Kidney epithelial cell (primary cell): Measurements from ENCODE around the gene GLT6D1.

- RAMPAGE, long total RNA, result no peak
- RRBS, result 54% methylated on average over 4 of the region's 31 CpGs
Observed at GRCh38 chr9:134360785-134361736, 34.8 kb downstream of the RXRA start.

- RAMPAGE, long total RNA, result no peak
- RRBS, result 83% methylated on average over 6 of the region's 17 CpGs
Observed at GRCh38 chr9:134364353-134365185, 38.3 kb downstream of the RXRA start.

DNA sequence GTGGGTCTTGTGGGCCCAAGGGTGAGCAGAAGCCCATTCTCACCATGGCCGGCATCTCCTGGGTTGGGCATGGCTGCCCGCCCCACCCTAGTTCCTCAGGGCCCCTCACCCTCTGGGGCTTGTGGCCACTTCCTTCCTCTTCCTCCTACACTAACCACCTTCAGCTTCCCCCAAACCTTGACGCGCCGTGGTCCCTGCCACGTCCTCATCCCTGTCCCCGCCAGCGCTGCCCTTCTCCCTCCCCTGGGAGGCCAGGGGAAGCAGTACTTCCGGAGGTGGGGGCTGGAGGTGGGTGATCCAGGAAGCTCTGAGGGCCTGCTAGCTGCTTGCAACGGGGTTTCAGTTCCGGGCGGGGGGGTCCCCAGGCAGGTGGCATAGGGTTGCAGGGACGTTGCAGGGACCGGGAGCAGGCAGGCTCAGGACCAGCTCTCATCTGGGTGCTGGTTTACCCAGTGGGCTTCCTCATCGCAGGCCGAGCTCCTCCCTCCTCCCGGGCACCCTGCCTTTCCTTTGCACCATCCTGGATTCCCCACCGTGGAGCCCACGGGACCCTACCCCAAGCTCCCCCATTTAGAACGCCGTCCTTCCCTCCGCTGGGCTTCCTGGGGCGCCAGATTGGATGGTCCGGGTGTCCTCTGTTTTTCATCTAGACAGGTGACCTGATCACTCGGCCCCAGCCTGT, 70.0 kb downstream of the RXRA start:
- RAMPAGE, long total RNA, result no peak
- RRBS, result 41% methylated on average over 9 of the region's 25 CpGs

DNA sequence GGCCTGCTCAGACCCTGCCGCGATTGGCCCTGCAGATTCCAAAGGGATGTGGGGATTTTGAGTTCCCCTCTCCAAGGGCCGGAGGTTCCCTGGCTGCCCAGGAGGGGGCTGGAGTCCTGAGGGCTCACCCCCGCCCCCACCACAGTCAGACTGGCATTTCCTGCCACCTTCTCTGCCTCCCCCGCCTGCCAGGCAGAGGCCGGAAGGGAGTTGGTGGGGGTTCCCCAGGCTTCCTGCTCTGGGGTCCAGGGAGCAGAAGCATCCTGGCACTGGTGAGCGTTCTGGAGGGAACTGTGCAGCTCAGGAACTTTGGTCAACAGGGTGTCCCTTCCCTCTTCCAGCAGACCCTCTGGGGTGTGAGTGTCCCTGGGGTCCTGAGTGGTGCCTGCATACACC, 70.6 kb downstream of the RXRA start:
- RAMPAGE, long total RNA, result no peak
- RRBS, result no CpG with 5 or more reads among the region's 7 CpGs

GRCh38 chr9:134422006-134422464, 95.8 kb downstream of the RXRA start:
- RAMPAGE, long total RNA, result no peak
- RRBS, result 46% methylated on average over 2 of the region's 17 CpGs

GRCh38 chr9:134474715-134475351, 148.6 kb downstream of the RXRA start:
- RAMPAGE, long total RNA, result no peak
- RRBS, result no CpG with 5 or more reads among the region's 19 CpGs

DNA sequence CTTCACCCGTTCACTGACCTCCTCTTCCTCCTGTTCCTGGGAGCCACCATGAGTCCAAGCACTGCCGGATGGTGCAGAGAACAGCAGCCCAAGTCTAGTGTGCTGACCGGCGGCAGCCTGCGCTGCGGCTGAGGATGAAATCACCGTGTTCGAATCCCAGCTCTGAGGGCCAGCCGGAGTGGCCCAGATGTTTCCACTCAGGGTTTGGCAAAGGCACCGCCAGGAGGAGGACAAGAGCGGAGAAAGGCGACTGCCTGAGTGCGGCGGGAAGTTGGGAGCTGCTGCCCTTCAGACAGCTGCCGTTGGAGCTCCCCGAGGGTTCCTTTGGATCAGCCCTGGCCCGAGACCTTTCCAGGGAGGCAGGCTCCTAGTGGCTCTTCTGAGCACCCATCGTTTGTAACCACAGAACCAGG, 115.8 kb upstream of the COL5A1 start:
- RAMPAGE, long total RNA, result no peak
- RRBS, result 93% methylated on average over 8 of the region's 18 CpGs

DNA sequence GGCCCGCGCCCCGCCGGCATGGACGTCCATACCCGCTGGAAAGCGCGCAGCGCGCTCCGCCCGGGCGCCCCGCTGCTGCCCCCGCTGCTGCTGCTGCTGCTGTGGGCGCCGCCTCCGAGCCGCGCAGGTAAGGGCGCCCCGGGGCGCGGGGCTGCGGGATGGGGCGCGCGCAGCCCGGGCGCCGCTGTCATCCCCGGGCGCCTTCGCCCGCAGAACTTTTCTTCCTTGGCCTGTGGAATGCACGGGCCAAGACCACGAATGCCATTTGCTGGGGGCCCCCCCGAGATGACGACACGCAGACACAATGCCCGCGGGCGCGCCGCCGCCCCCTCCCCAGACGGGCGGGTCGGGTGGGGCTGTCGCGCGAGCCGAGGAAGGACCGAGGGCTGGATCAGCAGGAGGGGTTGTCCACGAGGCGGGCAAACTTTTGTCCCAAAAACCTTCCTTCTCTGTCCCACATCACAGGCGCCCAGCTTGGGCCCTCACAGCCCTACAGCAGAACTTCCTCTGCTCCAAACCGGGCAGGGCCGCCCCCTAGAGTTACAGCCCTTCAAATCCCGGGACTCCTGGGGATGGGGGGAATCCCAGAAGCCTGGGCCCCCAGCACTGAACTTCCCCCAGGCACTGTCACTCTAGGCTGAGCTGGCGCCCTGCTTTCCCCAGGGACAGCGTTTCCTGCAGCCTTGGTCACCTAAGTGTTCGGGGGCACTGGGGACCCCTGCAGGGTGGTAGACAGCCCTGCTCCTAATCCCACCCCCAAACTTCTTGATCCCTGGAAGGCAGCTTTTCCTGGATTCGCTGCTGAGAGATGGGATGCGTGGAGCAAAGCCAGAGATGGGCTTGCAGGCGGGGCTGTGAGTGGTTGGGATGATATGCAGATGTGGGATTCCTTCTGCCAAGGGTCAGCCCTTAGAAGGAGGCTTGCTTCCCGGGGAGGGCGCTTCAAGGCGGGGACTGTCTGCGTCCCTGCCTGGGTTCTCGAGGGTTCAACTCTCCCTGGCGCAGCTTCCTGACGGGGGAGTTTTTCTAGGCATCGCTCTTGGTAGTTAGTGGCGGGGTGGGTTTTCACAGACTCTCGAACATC, 909 bp downstream of the COL5A1 start:
- RAMPAGE, long total RNA, result no peak
- RRBS, result 1% methylated on average over 23 of the region's 76 CpGs

- RAMPAGE, long total RNA, result no peak
- RRBS, result no CpG with 5 or more reads among the region's 16 CpGs
Observed at GRCh38 chr9:134699797-134700321, 58.3 kb downstream of the COL5A1 start.

GRCh38 chr9:134744252-134744882, 102.8 kb downstream of the COL5A1 start:
- RAMPAGE, long total RNA, result no peak
- RRBS, result no CpG with 5 or more reads among the region's 9 CpGs

DNA sequence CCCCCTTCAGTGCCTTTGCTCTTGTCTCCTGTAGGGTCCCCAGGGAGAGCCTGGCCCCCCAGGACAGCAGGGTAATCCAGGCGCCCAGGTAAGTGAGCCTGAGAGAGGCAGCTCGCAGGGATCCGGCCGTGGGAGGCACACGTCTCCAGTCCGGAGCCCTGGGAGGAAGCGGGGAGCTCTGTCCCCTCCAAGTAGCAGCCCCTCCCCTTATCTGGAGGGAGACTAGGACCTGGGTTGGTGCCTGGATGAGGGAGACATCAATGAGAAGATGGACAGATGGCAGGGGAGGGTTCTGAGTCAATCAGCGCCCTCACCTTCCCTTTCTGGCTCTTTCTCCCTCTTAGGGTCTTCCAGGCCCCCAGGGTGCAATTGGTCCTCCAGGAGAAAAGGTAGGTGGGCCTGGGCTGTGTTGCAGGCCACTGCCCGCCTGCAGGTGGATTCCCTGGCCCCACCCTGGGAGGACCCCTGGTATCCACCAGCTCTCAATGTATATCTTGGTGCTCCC, 113.6 kb upstream of the FCN2 start:
- RAMPAGE, long total RNA, result no peak
- RRBS, result no CpG with 5 or more reads among the region's 9 CpGs

GRCh38 chr9:134804826-134805460, 75.7 kb upstream of the FCN2 start:
- RAMPAGE, long total RNA, result no peak
- RRBS, result no CpG with 5 or more reads among the region's 17 CpGs

DNA sequence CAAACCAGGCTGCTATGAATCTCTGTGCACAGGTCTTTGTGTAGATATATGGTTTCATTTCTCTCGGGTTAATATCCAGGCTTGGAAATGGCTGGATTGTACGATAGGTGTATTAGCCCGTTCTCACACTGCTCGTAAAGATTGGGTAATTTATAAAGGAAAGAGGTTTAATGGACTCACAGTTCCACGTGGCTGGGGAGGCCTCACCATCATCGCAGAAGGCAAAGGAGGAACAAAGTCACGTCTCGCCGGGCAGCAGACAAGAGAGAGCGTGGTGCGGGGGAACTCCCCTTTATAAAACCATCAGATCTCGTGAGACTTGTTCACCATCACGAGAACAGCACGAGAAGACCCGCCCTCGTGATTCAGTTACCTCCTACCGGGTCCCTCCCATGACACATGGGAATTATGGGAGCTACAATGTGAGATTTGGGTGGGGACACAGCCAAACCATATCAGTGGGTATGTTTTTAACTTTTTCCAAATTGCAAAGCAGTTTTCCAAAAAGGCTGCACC, 8.2 kb upstream of the FCN2 start:
- RAMPAGE, long total RNA, result no peak
- RRBS, result no CpG with 5 or more reads among the region's 17 CpGs

GRCh38 chr9:135373530-135373942, 106.0 kb upstream of the PPP1R26 start:
- RAMPAGE, long total RNA, result no peak
- RRBS, result 14% methylated on average over 4 of the region's 12 CpGs

DNA sequence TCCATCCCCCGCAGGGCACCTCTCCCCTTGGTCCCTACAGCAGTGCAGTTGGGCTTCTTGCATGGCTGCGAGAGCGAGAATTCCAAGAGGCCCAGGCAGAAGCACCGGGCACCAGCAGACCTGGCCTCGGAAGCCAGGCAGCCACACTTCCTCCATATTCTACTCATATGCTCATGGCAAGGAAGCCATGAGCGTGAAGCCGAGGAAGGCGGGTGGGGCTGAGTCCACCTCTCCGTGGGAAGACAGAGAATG, 97.4 kb upstream of the PPP1R26 start:
- RAMPAGE, long total RNA, result no peak
- RRBS, result no CpG with 5 or more reads among the region's 9 CpGs

GRCh38 chr9:135471674-135472510, 7.7 kb upstream of the PPP1R26 start:
- RAMPAGE, long total RNA, result no peak
- RRBS, result no CpG with 5 or more reads among the region's 22 CpGs

DNA sequence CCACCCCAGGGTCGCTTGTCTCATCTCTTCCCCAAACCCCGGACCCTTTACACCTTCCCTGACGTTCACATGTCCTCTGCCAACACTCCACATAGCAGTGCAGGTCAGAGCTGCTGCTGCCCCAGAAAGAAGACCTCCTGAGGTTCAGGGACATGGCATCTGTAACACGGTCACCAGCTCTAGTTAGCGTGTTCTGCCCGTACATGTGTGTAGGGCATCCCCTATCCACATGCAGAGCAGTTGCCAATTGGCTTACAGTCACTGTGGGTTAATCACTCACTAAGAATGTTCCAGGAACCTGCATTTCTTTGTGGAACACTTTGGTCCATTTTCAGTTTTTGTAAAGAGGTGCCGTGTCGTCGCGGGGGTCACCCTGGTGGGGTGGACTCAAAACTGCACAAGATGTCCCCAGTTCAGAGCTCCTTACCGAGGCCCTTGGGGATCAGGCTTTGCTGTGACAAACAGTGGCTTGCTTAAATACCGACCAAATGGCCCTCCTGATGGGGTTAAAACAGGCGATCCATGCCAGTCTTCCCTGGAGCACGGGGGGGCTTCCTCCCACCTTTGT, 9.1 kb downstream of the PIERCE1 start:
- RAMPAGE, long total RNA, result no peak
- RRBS, result no CpG with 5 or more reads among the region's 14 CpGs

DNA sequence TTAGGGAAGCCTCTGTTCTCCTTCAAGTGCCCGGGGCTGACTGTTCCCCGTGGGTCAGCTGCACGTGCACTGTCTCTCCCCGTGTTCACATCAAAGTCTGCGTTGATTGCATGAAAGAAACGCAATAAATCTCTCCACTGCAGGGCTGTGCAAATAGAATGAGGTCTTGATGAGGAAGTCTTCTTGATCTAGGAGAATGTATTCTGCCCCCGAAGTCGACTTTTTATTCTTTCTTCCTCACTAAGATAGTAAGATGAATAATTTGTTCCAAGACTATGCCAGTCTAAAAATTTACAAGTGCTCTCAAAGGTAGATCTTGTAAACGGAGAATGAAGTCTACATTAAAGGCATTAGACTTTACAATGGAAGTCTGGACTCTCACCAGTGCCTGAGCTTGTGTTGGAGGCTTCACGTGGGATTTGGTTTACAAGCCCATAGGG, at the start of gene GLT6D1:
Gene GLT6D1 (minus strand): TSS at position 198 of the 440 bp plus-strand sequence.
- RAMPAGE, long total RNA, result no peak
- RRBS, result no CpG with 5 or more reads among the region's 10 CpGs

- RAMPAGE, long total RNA, result no peak
- RRBS, result no CpG with 5 or more reads among the region's 13 CpGs
Observed at GRCh38 chr9:135933397-135934012, 26.2 kb upstream of the CAMSAP1 start.

DNA sequence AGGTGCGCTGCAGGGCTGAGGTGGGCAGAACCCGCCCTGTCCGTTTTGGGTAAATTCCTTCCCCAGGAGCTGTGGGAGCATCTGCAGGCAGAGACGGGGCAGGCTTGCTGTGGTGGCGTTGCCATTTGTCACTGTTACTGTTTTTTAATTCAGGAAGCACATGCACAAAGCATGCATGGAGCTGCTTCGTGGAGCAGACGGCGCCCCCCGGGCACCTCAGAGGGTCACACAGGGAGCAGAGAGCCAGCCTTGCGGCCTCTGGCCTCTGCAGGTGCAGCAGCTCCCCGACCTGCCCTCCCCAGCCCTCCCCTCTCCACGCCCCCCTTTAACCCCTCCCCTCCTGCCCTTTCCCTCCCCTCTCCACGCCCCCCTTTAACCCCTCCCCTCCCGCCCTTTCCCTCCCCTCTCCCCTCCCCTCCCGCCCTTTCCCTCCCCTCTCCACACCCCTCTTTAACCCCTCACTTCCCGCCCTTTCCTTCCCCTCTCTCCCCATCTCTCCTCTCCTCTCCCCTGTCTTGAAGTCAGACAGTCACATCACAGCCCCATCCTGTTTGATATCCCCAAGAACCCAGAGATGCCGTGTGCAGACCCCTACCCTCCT, 29.4 kb upstream of the UBAC1 start:
- RAMPAGE, long total RNA, result no peak
- RRBS, result no CpG with 5 or more reads among the region's 17 CpGs